ENCODE measurements around the gene ODC1.

- RRBS, result 81% methylated on average over 12 of the region's 102 CpGs
Measured at GRCh38 chr2:10042265-10043494, 670 bp upstream of the KLF11 start.

GRCh38 chr2:10056982-10058269, 14.1 kb downstream of the KLF11 start:
- RRBS, result 70% methylated on average over 3 of the region's 32 CpGs

DNA sequence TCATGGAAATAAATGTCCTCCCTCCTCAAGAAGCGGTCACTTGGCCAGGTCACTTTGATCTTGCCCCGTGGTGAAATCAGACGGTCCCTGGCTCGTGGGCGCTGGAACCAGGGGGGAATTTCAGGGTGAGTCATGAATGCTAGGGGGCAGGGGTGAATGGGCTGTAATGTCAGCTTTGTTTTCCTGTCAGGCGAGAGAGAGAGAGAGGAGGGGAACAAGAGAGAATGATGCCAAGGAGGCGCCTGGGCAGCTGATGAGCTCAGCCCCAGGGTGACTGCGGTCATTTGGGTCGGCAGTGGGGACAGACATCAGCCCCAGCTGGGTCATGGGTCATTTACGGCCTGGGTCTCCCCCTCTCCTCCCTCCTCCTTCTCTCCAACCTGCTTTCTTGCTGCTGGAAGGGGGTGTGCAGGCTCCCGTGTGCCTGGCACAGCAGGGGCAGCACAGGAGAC, 47.8 kb downstream of the RRM2 start:
- RRBS, result no CpG with 5 or more reads among the region's 11 CpGs

GRCh38 chr2:10308475-10308767, 5.7 kb downstream of the HPCAL1 start:
- RRBS, result no CpG with 5 or more reads among the region's 5 CpGs

DNA sequence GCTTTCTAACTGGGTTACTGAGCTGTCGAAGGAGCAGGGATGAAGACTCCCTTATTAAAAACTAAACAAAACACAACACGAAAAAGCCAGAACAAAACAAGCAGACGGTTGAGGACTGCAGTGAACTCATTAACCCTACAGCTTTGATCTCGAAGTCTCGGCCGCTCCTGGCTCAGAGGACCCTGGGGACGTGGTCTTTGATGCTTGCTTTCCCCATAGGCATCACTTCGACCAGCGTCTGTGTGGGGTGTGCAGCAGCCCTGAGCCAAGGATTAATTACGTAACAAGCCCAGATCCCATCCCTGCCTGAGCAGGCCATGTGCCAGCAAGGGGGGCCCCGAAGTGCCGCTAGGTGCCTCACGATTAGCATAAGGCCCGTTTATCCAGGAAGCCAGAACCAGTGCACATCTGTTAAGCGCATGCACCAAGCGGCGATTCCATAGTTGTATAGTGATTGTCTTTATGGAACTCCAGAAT, 41.4 kb downstream of the HPCAL1 start:
- RRBS, result no CpG with 5 or more reads among the region's 17 CpGs

DNA sequence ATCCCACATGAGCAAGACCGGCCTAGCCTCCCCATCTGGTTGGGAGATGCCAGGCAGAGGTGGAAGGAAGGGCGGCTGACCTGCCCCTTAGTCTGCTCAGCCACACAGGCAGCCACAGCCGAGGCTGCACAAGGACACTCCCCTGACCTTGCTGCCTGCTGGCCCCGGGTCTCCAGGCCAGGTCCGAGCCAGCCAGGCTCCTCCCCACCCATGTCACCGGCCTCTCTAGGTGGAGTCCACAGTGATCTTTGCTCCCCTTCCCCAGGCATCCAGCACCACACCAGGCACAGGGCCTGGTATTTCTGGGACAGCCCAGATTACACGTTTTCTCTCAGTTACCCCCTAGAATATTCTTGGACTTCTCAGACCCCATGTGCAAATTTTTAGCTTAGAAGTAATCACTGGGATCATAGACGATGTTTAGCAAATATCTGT, 47.1 kb downstream of the ODC1 start:
- RRBS, result 75% methylated on average over 4 of the region's 8 CpGs

GRCh38 chr2:10444386-10445029, 3.6 kb downstream of the ODC1 start:
- RRBS, result no CpG with 5 or more reads among the region's 8 CpGs

DNA sequence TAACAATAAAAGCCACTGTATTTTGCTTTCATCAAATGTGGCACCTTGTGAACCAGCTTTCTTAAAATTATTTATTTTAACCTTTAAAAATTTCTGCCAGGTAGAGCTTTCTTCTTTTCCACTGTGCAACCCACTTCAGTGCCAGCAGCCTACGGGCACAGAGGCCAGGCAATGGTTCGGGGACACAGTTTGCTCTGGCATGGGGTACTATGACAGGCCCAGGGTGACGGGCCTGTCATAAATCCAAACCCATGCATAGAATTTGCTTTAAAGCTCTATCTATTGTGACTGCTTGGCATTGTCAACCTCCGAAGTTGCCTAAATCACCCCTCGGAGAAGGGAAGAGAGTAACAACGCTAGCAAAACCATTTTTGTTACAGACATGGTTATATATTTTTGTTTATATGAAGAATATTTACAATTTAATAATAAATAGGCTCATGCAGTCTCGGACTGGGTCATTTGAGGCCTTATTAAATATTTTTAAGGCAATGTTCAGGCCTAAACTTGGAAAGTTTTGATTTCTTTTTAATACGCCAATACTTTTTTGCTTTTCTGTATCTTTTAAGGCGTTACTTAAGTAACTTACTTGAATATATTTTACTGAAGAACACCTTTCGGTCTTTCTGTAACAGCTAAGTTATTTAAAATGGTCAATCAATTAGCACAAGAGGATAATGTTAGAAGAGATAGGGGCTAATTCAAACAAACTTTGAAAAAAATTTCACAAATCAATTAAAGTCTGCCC, 1.4 kb downstream of the ODC1 start:
- RRBS, result no CpG with 5 or more reads among the region's 10 CpGs

DNA sequence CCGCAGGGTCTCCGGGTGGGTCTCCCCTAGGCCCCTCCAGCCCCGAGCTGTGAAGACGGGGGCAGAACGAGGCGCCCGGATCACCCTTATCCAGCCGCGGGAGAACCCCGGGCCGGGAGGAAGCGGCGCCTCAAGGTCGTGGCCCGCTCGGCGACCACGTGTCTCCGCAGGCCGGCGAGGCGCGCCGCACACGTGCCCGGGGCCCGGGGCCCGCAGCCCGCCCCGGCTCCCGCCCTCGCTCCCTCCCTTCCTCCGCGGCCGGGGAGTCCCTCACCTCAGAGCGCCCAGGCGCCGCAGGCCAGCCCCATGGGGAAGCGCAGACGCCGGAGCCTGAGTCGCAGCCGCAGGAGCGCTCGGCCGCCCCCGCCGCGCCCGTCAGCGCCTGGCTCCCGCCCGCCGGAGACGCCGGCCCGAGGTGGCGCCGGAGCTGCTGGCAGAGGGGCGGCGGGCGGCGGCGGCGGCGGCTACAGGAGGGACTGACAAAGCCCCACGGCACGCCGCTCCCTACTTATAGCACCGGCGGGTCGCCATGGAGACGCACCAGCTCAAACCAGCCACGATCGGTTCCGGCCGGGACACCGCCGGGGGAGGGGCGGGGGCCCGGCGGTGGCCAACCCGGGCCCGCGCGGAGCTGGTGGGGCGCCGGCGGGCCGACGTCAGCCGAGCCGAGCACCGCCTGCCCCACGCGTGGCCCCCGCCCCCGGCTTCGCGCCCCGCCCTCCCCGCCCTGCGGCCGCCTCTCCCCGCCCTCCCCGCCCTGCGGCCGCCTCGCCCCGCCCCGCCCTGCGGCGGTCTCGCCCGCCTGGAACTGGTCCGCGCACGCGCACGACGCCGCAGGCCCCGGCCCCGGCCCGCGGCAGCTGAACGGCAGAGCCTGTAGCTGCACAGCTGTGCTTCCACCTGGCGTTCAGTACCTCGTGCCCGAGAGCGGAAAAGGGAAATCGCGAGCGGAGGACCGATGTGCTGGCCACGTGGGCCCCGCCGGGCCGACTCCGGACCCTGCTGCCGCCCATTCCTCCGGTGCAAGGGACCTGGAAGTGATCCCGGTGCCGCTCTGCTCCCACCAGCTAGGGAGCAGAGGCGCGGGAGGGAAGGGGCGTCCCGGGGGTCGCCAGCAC, at the start of gene ODC1:
TSS of gene ODC1 (minus strand) at position 481 of the 1,118 bp plus-strand sequence.
- RRBS, result 2% methylated on average over 69 of the region's 149 CpGs

DNA sequence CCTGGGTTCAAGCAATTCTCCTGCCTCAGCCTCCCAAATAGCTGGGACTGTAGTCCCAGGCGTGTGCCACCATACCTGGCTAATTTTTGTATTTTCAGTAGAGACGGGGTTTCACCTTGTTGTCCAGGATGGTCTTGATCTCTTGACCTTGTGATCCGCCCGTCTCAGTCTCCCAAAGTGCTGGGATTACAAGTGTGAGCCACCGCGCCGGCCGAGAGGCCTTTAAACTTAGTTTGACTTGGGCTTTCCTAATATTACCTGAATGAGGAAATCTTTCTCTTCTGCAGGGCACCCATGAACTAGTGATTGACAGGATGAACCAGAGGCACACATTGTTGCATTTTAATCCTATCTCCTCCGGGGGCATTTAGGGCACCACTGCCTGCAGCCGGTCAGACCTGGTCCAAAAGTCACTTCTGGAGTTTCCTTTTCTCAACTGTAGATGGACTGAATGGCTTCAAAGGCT, 37.4 kb downstream of the ATP6V1C2 start:
- RRBS, result 86% methylated on average over 1 of the region's 10 CpGs

DNA sequence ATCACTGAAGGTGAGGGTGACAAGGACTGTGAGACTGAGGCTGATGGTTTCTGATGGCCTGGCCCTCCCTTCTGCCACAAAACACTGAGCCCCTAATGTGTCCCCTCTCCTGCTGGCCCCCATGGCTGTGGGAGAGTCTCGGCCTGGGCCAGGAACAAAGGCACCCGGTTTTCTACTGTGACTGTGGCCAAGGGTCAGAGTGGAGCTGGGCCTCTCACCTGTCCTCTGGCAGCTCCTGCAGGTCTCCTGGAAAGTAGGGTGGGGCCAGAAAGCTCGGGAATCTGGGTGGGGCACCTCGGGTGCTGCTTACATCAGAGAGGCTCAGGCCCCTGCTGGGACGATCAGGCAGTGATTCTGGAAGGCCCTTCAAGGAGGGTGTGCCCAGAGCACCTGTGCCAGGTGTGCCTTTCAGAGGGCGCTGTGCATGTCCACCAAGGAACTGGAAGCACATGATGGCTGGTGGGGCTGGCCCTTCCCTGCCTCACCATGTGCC, 43.9 kb downstream of the ATP6V1C2 start:
- RRBS, result no CpG with 5 or more reads among the region's 6 CpGs

DNA sequence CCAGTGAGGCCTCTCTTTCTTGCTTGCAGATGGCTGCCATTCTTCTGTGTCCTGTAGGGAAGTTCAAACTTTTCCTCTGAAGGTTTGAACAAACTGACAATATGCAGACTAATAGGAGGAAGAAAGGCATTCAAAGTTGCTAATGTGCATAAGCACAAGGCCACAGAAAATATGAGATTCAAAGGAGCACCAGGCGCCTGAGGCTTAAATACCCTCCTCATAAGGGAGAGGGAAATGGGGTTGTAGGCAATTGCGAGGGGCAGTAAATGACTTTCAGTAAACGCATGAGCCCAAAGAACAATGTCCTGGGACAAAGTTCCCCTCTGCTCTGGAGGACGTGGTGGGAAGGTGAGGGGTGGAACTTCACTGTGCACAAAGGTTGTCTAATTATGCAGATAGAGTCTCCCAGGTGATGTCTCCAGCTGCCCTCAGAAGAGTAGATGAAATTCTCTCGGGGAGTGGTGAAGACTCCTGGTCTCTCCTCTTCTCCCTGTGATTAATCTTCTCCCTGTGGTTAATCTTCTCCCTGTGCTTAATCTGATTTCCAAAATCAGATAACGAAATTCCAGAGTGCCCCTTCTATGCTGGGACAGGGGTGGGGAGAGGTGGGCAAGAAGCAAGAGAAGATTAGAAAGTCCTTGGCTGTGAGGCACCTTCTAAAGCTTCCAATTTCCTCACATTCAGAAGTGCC, 26.3 kb upstream of the KCNF1 start:
- RRBS, result no CpG with 5 or more reads among the region's 6 CpGs

- RRBS, result 11% methylated on average over 2 of the region's 6 CpGs
Measured at GRCh38 chr2:11071229-11071577, 61.7 kb upstream of the C2orf50 start.

GRCh38 chr2:11121565-11122026, 11.3 kb upstream of the C2orf50 start:
- RRBS, result no CpG with 5 or more reads among the region's 9 CpGs

DNA sequence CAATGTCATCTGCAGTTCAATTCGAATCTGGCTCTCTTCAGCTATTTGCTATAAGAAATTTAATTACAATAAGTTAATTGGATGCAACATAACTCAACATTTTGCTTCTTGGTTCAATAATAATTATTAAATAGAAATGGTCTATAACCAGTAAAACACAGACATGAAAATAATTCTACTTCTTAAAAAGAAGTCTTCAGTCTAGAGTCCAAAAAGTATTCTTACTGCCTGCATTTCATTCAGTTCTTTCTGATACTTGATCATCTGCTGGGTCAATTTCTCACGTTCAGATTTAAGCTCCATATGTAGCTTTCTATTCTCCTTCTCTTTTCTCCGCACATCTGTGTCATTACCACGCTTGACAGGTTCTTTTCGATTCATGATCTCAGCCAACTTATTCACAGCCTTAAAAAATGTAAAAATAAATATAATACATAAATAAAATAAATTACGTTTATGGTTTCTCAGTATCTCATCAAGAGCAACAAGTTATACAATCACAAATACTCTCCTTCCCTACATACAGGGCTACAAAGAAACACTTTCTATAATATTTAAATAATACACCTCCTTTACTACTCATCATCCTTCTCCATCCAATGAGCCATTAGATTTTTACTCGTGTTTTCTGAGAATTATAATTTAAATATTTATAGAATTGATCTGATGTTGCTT, 42.2 kb downstream of the SLC66A3 start:
- RRBS, result no CpG with 5 or more reads among the region's 7 CpGs

DNA sequence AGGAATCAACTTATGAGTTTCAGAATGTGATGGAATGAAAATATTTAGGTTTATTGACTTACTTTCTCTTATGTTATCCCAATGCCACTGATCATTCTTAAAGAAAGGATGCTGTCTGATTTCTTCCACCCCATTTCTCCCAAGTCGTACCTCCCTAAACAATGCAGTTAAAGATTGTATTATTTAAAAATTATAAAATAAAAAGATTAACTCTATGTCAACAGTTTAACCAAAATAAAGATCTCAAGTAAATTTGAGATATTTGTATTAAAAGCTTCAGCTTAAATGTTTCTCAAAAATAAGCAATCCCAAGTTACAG, 66.7 kb downstream of the SLC66A3 start:
- RRBS, result no CpG with 5 or more reads among the region's 1 CpG

DNA sequence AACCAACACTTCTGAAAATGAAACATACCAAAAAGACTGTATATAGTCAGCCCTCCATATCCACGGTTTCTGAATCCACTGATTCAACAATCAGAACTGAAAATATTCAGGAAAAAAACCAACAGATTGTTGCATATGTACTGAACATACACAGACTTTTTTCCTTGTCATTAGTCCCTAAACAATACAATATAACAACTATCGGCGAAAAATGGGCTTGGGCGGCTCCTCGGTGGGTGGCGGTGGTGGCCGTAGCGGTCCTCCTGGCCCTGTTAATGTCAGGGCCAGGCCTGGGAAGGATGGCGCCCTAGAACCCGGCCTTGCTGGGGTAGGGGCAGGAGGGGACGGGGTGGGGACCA, 36.8 kb downstream of the ROCK2 start:
- RRBS, result 92% methylated on average over 1 of the region's 11 CpGs

GRCh38 chr2:11313109-11313928, 31.1 kb downstream of the ROCK2 start:
- RRBS, result no CpG with 5 or more reads among the region's 5 CpGs

- RRBS, result no CpG with 5 or more reads among the region's 11 CpGs
Measured at GRCh38 chr2:11391296-11391955, 47.0 kb upstream of the ROCK2 start.

Measured in NB4 (cell line).